ENCODE measurements around the gene FFAR4.

DNA sequence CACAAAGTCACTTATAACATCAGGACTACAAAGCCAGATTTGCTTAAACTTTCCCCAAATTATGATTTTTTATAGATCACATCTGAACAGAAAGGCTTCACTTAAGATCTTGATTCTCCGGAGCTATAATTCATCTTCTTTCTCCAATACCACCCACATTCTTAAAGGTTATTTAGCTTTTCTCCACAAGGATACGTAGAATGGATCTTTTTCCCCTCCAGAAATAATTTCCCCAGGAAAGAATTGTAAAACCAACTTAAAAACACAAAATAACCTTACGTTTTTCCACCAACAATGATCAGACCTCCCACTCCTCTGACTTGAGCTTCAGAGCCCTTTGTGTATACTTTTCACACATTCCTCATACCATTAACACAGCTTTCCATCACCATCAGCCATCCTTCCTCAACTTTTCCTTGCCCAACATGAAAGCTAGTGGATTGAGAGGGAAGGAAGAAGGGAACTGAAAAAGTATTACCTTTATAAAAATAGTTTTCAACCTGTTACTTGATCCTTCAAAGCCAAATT lies 3.6 kb downstream of the PPP1R3C start:
- PRO-cap, result no peak
- RRBS, result no CpG with 5 or more reads among the region's 3 CpGs

GRCh38 chr10:91632061-91632307 lies 887 bp downstream of the PPP1R3C start:
- PRO-cap, result no peak
- RRBS, result no CpG with 5 or more reads among the region's 2 CpGs

- PRO-cap, result no peak
- RRBS, result no CpG with 5 or more reads among the region's 3 CpGs
Measured at GRCh38 chr10:91796637-91797121, 1.5 kb upstream of the TNKS2 start.

- PRO-cap, result no peak
- RRBS, result no CpG with 5 or more reads among the region's 5 CpGs
Measured at GRCh38 chr10:91848349-91848859, 50.2 kb downstream of the TNKS2 start.

DNA sequence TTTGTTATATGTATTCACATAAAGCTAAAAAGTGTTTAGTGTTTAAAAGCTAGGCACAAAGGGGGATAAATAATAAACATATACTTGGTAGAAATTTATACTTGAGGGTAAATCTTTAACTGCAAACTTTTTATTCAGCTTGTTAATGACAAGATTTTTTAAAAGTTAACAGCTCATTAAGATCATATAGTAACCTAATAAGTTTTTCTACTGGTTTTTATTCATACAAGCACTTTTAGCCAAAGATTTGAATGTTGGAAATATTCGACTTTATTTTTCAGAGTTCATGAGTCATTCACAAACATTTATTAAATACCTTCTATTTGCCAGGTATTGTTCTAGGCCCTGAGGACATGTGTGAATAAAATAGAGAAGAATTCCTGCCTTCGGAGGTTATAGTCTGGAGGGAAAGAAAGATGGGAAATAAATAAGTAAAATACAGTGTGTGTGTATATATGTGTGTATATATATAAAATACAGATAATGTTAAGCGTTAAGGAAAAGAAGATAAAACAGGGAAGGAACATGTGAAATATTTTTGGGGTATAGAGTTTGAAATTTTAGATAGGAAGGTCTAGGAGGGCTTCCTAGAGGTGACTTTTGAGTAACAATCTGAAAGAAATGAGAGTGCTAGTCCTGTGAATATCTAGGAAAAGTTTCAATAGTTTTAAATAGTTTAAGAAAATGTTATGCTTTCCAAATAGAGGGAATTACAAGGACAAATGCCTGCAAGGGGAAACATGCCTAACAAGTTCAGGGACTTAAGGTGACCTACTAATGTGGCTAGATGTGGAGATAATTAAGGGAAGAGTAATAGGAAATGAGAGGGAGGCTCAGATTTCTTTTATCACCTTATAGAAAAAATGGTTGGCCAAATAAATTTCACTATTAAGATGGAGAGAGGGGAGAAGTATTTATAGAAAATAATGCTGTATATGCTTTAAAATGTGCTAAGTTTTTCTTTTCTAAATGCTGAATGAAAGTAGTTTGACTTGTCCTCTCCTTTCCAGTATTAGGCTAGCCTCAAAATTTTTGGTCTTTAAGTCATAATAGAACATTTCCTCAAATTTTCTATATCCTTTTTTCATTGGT lies 31.8 kb downstream of the BTAF1 start:
- PRO-cap, result no peak
- RRBS, result no CpG with 5 or more reads among the region's 3 CpGs

DNA sequence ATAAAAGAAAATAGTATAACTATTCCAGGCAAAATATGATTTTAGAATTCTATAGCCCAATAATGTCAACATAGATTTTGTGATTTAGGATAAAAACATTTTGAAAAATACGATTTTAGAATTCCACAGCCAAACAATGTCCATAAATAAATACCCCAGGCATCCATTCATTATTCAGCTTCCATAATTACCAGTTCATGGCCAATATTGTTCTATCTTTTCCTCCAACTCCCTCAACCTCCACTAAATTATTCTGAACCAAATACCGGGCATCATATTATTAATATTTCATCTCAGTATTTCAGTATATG lies 6.6 kb upstream of the IDE start:
- PRO-cap, result unidirectional peak, plus-strand start at position 118 of the sequence
- RRBS, result no CpG with 5 or more reads among the region's 2 CpGs

DNA sequence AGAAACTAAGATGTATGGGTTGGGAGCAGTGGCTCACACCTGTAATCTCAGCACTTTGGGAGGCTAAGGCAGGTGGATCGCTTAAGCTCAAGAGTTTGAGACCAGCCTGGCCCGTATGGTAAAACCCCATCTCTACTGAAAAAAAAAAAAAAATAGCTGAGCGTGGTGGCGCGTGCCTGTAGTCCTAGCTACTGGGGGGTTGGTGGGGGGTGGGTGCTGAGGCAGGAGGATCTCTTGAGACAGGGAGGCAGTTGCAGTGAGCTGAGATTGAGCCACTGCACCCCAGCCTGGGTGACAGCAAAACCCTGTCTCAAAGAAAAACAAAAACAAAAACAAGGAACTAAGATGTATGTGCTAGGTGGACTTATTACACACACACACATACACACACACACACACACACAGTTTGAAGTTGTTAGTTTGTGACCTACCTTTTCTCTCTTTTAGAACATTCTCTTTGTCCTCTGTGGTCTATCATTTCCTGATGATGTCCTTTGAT lies 53.4 kb downstream of the EXOC6 start:
- PRO-cap, result no peak
- RRBS, result no CpG with 5 or more reads among the region's 5 CpGs

DNA sequence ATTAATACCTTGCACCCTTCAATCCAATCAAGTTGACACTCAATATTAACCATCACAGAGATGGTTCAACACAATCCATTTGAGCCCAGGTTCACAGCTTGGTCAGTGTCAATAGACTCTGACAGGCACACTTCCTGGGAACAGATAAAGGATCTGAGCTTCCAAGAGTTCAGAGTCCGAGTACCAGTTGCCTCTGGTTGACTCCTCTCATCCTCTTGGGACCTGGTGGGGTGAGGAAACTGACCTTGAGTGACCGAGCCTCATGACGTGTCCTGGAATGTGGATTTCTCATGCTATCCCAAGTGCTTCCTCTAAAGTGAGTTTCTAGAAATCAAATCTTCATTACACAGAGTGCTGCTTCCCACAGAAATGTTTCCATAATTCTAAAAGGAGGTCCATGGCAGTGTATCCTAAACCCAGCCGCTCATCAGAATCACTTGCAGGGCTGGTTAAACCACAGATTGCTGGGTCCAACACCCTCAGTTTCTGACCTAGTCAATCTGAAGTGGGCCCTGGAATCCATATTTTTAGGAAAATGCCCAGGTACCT lies 162.1 kb downstream of the CYP26A1 start:
- PRO-cap, result no peak
- RRBS, result no CpG with 5 or more reads among the region's 4 CpGs

DNA sequence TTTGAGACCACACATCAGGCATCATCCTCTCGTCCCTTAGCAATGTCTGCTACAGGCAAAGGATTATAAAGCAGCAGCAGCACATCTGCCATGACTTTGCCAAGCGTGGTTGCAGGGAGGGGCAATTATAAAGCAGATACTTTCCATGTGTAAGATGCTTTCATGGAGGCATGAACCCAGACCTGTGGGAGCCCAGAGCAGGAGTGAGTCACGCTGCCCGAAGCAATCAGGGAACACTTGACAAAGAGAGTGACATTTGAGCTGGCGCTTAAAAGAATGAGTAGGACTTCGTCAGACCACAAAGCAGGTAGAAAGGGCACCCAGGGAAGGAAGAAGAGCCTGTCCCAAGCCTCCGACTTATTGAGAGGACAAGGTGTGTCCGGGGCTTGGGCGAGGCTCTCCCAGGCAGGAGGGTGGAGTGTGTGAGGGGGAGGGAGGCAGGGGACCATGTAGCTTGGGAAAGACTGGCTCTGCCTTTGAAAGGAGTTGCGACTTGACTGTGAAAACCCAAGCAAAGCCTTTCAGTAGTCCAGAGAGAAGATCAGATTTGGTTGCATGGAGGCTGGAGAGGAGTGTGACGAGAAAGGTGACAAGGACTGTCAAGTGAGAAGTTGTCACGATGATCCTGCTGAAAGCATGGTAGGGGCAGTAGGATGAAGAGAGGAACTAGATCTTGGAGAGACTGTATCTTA lies 147.1 kb downstream of the MYOF start:
- PRO-cap, result no peak
- RRBS, result no CpG with 5 or more reads among the region's 12 CpGs

- PRO-cap, result no peak
- RRBS, result no CpG with 5 or more reads among the region's 7 CpGs
Measured at GRCh38 chr10:93421100-93421981, 60.8 kb downstream of the MYOF start.

DNA sequence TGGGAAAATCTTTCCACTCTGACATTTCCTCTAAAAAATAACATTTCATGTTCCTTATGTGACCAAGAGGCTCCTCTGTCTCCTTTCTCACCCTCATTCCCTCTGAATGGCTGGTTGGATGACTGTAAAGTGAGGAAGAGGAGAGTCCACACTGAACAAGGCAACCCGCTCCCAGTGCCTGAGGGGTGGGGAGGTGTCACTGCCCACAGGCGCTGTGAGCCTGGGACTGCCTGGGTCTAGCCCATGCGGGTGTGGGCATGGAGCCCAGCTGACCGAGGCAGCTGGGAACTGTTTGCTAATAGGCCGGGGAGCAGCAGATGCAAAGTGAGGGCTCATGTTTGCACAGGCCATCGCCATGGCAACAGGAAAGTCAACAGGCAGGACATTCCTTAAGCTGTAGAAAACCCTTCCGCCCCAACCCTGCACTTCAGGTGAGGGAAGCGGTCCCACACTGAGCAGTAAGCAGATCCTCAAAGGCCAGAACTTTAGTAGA lies 36.6 kb downstream of the MYOF start:
- PRO-cap, result bidirectional peak, plus-strand start at position 430 of the sequence, minus-strand start at position 210 of the sequence
- RRBS, result no CpG with 5 or more reads among the region's 8 CpGs

DNA sequence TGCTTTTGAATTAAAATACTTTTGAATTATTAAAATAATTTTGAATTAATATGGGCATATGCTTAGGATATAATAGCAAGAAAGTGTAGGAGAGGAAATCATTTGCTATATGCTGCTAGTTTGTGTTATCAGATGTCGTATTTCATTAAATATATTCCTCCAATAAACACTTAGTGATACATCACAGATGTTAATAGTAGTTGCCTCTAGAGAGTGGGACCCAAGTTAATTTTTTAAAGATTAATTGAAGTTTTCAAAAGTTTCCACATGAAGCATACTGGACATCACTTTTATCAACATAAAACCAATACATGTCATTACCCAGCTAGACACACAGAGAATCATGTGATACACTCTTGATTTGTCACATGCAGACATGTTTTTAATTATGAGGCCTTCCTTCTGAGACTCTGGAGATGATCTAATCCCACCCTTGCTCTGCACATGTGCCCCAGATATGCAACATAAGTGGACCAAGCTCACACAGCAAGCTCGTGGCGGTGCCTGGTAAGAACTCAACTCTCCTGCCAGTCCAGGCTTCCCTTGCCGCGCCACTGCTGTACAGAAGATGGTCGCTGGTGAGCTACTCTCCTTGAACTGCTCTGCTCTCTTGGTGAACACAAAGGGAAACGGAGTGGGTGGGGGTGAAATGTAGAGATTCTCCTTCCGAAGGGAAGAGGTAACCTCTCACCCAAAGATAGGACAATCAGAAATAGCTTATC lies 25.8 kb downstream of the MYOF start:
- PRO-cap, result unidirectional peak, minus-strand start at position 601 of the sequence
- RRBS, result no CpG with 5 or more reads among the region's 8 CpGs

GRCh38 chr10:93470932-93471866 lies 10.9 kb downstream of the MYOF start:
- PRO-cap, result bidirectional peak, plus-strand start at chr10:93471368, minus-strand start at chr10:93471180; unidirectional peak, minus-strand start at chr10:93471566
- RRBS, result no CpG with 5 or more reads among the region's 10 CpGs

DNA sequence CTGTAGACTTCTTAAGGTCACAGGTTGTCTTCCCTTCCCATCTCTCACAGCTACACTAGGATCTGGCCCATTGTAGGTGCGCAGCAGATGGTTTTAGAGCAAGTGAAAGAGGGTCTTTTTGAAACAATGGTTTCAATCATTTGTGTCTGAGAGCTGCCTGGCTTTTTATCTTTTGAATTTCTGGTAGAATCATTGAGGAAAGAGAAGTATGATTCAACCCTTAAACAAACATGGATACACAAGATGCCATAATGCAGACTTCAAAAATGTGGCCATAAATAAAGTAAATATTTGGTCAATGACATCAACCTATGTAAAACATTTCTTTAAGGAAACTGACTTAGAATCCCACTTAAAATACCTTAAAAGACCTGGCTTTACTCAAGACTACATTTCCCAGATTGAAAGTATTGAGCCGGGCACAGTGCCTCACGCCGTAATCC lies 17.8 kb upstream of the FFAR4 start:
- PRO-cap, result bidirectional peak, plus-strand start at position 399 of the sequence, minus-strand start at position 174 of the sequence
- RRBS, result no CpG with 5 or more reads among the region's 4 CpGs

DNA sequence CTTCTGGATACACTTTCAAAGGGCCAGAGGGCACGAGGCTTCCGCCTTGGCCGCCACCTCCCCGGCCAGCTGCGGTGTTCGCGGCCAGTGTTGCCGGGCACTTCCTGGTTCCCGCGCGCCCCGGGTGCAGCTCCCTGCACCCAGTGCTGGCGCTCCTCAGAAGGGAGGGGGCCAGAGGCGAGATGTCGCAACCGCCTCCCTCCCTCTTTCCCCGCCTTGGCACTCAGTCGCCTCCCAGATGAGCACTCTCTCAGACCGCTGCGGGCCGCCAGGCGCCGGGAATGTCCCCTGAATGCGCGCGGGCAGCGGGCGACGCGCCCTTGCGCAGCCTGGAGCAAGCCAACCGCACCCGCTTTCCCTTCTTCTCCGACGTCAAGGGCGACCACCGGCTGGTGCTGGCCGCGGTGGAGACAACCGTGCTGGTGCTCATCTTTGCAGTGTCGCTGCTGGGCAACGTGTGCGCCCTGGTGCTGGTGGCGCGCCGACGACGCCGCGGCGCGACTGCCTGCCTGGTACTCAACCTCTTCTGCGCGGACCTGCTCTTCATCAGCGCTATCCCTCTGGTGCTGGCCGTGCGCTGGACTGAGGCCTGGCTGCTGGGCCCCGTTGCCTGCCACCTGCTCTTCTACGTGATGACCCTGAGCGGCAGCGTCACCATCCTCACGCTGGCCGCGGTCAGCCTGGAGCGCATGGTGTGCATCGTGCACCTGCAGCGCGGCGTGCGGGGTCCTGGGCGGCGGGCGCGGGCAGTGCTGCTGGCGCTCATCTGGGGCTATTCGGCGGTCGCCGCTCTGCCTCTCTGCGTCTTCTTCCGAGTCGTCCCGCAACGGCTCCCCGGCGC lies at the start of gene FFAR4:
Gene FFAR4, plus strand, starts transcription at position 226 of the 841 bp plus-strand sequence.
- PRO-cap, result bidirectional peak, plus-strand start at position 253 of the sequence, minus-strand start at position 71 of the sequence; bidirectional peak, plus-strand start at position 663 of the sequence, minus-strand start at position 584 of the sequence
- RRBS, result 9% methylated on average over 11 of the region's 86 CpGs

GRCh38 chr10:93567867-93568342 lies 1.4 kb downstream of the FFAR4 start:
- PRO-cap, result no peak
- RRBS, result 88% methylated on average over 1 of the region's 28 CpGs

DNA sequence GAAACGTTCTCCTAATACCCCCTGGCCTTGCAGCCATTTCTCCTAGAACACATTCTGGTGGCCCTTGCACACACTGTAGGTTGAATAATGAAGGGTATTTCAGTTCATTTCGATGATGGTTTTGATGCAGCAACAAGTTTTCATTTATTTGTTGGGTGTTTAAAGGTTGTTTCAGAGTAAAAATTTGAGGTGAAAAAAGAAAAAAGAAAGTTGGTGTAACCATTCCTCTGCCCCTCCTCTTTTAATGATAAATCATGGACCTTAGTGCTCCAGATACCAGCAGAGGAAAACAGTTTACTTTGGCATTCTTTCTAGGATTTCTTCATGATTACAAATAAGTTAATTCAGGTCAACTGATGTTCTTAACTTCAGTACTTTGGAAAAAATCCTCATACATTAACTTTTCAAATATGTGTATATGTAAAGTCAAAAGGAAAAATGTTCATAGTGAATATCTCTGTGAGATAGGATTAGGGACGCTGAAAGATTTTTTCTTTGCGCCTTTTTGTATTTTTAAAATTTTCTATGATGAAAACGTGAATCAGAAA lies 2.0 kb upstream of the RBP4 start:
- PRO-cap, result no peak
- RRBS, result no CpG with 5 or more reads among the region's 5 CpGs

- PRO-cap, result bidirectional peak, plus-strand start at chr10:93702104, minus-strand start at chr10:93701959; bidirectional peak, plus-strand start at chr10:93702165, minus-strand start at chr10:93702193
- RRBS, result no CpG with 5 or more reads among the region's 8 CpGs
Measured at GRCh38 chr10:93702001-93702287, 448 bp downstream of the FRA10AC1 start.

DNA sequence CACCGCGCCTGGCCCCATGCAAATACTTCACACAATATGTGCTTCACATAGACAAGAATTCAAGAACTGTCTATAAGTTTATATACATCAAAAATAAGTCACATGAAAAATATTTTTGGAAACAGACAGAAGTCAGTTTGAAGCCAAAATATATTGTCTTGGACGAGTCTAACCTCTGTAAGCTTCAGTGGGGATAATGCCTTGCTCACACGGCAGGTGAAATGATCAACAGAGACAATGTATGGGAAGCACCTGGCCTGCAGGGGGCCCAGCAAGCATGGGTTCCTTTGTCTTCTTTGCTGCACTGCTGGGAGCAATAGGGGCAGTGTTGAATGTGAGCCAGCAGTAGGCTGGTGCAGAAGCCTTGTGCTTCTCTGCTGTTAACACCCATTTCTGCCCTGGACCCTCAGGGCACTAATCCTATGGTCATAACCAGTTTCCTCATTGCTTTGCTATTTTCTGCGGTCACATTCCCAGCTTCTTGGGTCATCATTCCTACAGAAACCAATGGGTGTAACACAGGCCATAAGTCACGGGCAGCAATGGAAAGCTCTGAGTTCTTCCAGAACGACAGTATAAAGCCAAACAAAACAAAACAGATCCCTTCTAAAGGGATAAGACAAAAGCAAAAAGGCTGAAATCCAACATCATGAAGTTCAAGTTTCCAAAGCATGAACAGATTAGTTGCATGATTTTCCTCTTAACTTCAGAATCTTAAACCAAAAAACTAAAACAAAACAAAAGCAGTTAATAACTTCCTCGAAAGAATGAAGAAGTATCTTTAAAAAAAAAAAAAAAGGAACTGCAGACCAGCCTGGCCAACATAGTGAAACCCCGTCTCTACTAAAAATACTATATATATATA lies 10.8 kb upstream of the LGI1 start:
- PRO-cap, result no peak
- RRBS, result no CpG with 5 or more reads among the region's 9 CpGs

DNA sequence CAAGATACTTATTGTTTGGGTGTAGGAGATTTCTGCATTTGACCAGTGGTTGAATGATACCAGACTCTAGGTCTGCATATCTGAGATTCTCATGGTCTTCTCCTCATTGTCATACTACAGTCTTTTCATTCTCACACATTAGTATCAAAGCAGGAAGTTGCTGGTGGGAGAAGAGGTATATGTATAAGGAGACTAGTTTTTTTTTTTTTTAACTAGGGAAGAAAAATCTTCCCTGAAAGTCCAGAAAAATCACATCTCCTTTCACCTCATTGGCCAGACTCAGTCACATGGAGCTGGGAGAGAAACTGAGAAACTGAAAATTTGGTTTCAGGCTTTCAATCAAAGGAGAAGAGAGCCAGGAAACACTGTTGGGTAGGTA lies 25.1 kb upstream of the SLC35G1 start:
- PRO-cap, result no peak

All from Caco-2 (cell line).